Skeletal muscle satellite cell (primary cell): ENCODE results near the genes SNAP91, MRAP2 and SLC35A1.

DNA sequence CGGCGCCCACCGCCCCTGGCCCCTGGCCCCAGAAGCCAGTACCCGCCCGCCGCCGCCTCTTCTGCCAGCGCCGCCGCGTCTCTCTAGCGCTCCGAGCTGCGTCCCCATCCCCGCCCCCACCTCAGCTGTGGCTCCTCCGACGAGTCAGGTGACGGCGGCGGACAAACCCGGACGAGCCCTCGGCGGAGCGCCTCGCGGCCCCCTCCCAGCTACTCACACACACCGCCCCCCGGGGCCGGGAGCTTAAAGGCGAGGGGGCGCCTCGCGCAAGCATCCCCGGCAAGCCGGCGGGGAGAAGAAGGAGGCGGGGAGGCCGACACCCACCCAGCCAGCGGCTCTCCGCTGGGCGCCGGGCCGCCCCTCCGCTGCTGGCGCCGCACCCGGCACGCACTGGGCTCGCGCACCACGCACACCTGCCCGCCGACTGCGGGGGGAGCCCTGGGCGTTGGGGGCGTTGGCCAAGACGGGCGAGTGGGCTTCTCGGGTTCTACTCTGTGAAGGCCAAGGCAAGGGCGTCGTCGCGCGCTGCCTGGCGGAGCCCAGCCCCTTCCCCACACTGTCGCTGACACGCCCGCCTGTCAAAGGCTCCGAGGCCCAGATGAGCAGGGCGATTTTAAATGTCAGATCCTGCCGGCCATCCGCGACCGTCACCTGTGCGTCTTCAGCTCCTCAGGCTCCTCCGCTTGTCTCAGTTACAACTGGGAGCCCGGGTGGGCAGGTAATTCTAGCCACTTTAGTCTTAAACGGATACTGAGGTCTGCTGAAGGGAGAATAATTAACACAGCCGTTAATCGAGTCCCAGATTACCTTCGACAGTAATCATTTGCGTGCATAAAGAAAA is at the start of gene SNAP91:
Gene SNAP91, minus strand, starts transcription at position 100 of the 841 bp plus-strand sequence.
- CAGE, long polyA plus RNA: no peak

DNA sequence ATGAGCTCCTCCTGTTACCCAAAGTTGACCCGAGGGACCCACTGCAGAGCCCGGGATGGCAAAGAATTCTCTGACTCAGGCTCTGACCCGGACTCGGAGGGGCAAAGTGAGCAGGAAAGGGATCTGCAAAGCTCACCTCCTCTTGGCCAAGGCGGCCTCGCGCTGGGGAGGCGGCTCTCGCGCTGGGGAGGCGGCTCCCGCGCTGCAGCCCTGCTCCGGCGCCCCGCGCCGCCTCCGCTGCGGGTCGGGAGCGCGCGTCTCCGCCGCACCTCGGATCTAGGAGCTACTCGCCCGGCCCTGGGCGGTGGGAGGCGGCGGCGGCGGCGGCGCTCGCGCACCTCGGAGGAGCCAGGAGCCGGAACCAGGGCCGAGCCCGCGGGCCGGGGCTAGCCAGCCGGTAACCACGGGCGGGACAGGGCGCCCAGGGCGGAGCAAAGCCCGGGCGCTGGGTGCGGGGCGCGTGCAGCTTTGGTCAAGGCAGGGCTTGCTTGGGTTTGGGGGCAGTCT is at the start of gene MRAP2:
Gene MRAP2, plus strand, starts transcription at position 286 of the 507 bp plus-strand sequence.
- CAGE, long polyA plus RNA: no peak

DNA sequence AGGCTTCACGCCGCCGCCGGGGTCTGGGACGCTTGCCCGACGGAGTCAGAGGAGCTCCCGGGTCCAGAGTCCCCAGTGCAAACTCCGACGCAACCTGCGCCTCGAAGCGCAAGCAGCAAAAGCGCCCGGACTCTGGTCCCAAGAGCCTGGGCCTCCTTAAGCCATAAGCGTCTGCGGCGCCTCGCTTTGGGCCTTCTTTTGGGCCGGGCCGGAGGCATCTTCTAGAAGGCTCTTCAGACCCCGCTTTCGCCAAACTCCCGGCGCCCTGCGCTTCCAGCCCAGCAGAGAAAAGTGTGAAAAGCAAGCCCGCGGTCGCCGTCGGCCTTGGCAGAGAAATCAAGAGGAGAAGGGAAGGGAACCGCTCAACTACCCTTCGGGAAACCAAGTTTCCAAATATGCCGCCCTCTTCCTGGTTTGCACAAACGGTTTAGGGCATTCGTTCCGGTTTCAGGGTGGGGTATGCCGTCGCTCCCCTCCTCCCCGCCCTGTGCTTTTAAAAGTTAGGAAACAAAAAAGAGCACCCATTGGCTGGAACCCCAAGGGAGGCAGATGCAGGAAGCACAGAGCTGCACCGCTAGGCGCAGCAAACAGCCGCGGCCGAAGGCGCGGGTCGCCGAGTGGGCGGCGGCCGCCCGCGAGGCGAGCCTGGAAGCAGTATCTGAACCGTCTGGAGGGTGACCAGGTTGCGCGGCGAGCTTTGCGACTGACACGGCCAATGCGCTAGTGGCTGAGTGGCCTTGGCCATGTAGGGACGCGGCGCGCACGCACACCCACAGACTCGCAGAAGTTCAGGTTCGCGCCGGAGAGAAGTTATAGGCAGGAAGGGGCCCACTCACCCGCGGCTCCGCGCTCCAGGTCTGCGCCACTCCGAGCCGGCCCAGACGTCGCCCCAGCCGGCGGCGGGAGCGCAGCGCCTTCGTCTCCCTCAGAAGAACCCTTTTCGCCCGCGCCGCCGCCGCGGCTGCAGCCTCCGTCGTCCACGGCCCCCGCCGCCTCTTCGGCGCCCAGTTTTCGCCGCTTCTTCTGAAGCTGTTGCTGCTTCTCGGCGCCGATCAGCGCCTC is 1.0 kb downstream of the TBX18 start:
- CAGE, long polyA plus RNA: start-site peak on the minus strand centred at position 400 of the sequence, 64 bp wide, 37 and 36 reads in 2 replicates

GRCh38 chr6:85642547-85642661 is 282 bp downstream of the SYNCRIP start:
- CAGE, long polyA plus RNA: no peak

DNA sequence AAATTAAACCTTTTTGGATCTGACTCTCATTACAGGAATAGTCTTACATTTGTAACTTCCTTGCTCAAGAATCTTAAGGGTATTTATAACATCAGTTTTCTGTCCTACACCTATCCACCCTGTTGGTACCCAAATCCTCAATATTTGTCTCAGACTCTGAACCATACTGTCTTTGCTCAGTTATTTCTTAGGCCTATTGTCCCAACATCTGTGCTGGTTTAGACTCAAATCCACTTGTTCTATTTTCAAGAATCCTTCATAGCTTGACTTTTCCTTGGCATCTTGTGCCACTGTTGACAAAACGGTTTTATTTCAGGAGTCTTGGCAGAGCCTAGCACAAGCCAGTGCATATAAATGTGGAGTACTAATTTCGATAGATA is 33.1 kb upstream of the SYNCRIP start:
- CAGE, long polyA plus RNA: no peak

- CAGE, long polyA plus RNA: no peak
Observed at GRCh38 chr6:87154479-87154776, 937 bp upstream of the ZNF292 start.

DNA sequence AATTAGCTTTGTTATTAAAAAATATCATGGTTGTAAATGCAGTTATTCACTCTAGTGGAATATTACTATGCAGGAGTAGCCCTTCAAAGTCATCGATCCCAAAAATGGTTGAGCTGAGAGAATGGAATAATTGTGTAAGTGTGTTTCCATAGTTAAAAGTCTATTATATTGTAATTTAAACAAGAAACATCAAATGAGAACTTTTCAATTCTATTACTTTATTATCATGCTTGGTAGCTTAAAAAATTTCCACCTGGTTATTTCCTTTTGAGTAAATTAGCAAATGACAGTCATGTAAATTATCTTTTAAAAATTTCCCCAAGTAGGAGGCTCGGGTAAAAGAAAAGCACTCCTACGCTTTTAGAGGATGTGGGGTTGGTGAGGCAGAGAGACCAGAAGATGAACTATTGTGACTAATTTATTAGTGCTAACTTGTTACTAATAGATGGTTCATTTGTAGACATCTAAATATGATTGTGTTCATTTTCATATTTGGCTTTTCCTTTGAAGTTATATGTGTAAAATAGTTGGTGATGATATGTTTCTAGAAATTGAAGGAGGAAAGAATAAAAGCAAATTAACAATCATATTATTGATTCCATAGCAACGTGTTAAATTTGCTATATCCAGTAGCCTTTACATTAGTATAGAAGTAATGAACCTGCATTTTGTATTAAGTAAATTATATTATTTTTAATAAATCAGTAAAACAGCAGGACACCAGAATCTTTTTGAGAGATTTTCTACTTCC is 26.9 kb downstream of the ZNF292 start:
- CAGE, long polyA plus RNA: no peak

- CAGE, long polyA plus RNA: no peak
Observed at GRCh38 chr6:87212988-87213889, 57.9 kb downstream of the ZNF292 start.

DNA sequence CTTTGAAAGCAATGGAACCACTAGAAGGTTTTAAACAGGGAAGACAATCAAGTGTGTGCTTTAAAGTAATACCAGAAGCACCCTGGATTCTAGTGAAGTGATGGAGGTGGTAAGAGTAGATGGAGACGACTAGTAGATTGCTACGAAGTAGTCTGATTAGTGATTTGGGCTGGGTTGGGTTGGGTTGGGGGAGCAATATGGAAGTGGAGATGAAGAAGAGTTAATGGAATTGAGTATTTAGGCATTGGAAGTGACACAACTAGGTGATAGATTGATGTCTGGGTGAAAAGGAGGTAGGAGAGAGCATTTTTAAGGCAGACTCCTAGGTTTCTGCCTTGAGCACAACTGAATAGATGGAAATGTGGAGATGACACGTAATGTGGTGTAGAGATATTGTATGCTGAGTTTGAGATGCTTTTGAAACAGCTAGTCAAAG is 74.4 kb downstream of the ZNF292 start:
- CAGE, long polyA plus RNA: no peak

DNA sequence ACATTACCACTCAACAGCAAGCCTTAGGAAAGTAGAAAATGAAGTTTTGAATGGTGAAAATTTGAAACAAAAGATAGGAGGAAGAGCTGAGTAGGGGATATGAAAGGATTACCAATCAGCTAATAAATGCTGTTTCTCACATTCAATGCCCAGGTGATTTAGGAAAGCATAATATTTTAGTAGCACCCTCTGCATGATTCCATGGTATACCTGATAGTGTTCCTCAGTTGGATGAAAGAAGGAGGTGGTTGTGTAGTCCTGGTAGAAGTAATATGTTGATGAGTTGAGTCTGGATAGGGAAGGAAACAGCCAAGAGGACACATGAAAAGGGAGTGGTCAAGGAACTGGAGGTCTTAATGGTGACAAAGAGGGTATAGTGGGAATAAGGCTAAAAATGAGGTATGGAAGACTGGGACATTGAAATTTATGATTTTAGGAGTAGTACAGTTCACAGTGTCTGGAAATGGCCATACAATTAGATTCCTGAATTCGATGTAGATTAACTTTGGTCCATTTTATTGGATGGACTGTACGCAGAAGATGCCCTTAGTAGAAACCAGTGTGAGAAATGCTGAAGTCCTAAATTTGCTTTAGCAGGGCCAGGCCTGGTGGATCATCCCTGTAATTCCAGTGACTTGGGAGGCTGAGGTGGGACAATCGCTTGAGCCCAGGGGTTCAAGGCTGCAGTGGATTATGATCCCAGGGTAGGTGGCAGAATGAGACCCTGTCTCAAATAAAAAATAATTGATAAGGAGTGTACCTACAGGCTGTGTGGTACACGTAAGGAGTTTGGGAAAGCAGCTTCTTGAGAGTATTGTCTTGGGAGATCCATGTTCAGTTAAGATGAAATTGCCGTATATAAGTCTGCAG is 49.3 kb upstream of the SMIM8 start:
- CAGE, long polyA plus RNA: no peak

DNA sequence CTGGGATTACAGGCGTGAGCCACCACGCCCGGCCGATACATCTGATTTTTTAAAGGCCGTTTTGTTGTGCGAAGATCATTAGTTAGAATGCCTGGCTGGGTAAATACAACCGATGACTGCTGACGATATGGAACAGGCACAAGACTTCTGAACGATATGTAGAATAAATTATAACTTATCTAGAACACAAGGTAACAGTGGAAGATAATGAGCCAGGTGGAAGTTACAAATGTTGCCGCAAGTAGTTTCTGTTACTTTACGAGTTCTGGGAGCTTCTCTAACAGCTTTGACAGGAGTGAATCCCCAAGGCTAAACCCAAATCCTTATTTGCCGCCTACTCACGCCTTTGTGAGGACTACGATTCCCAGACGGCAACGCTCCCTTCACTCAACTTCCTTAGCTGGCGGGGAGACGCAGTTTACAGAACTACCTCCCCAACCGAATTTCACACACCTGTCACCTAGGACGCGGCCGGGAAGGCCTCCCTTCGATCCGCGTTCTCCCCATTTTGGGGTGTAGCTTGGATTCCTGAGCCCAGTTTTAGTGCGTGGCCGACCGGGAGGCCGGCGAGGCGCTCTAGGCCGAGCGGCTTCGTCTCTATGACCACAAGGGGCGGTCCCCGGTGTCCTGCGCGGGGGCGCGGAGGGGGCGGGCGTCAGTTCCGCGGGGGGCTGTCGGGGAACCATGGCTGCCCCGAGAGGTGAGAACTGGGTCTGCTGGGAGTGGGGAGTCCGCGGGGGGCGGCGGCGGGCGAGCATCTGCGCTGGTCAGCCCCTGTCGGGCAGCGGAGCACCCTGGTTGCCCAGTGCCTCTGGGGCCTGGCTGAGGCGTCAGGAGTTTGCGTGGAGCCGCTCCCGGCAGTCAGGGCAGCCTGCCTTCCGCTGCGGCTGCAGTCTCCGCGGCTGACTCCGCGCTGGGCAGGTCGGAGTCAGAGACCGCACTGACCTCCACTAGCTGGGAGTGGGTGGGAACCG is at the start of gene SLC35A1:
Gene SLC35A1, plus strand, starts transcription at position 655 of the 974 bp plus-strand sequence.
- CAGE, long polyA plus RNA: start-site peak on the plus strand centred at position 678 of the sequence, 9 bp wide, 30 and 29 reads in 2 replicates

DNA sequence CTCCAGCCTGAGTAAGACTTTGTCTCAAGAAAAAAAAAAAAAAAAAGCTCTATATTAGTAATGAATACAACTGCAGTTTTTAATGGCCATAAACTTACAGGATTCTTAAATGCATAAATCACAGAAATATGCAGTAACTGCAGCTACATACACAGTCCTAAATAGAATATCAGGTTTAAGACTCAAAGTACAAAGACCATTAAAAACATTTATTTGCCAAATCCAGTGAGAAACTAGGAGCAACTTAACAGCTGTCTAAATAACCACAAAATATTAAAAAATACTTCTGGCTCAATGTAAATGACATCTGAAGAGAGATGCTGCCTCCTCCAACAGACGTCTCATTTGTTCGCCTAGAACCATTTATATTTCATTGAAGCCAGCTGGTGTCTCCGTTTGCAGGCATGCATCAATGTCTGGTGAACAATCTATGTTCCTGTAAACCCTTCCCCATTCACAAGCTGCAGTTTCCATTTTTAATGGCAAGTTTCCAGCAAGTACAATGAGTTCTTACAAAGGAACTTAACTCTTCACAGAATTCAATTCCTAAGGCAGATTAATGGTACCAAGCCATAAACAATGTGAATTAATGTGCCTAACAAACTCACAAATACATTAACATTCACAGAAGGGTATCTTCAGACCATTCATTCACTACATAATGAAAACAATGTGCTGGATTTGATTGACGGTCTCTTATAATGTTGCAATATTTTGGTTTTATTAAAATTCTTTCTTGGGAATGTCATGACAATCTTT is 4.6 kb downstream of the AKIRIN2 start:
- CAGE, long polyA plus RNA: no peak

DNA sequence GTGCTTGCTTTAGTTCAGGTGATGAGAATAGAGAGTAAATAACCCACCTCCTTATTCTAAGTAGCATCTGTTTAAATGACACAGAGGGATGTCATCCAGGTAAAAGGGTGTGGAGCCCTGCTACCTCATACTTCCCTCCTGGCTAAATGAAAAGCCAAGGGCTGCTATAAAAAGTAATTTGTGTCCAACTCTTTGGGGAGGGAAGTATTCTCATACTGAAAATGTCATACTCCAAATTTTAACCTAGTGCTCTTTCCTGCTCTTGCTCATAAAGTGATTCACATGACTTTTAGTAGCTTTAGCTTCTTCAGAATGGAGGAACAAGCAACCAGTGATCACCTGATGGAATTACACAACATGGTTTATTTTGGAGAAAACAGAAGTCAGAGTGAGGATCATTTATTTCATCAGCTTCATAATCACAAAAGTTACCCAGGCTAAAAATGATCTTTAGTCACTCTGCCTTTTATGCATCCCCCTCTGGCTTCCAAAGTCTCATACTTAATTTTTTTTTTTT is 30.3 kb upstream of the AKIRIN2 start:
- CAGE, long polyA plus RNA: no peak

GRCh38 chr6:87831847-87832875 is 130.1 kb upstream of the AKIRIN2 start:
- CAGE, long polyA plus RNA: no peak

- CAGE, long polyA plus RNA: no peak
Observed at GRCh38 chr6:87922573-87923572, 124.8 kb upstream of the SPACA1 start.

DNA sequence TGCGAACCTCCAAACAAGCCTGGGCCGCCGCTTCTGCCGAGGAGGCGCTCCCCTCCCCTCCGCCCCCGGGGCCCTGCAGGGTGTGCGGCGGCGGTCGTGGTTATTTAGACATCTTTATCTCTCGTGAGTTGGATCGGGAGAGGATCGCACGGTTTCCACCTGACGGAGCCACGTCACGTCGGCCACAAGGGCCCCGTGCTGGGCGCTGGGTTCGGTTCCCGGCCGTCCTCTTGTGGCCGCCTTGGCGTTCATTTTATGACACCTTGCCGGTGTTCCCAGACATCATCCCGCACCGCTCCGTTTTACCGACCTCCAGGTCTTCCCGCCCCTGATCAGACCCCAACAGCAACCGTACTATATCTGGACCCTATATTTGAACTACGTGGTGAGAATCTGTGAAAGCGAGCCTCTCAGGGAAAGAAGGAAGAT is 1.3 kb upstream of the CNR1 start:
- CAGE, long polyA plus RNA: no peak

- CAGE, long polyA plus RNA: no peak
Observed at GRCh38 chr6:88527254-88527638, 361.1 kb upstream of the CNR1 start.

DNA sequence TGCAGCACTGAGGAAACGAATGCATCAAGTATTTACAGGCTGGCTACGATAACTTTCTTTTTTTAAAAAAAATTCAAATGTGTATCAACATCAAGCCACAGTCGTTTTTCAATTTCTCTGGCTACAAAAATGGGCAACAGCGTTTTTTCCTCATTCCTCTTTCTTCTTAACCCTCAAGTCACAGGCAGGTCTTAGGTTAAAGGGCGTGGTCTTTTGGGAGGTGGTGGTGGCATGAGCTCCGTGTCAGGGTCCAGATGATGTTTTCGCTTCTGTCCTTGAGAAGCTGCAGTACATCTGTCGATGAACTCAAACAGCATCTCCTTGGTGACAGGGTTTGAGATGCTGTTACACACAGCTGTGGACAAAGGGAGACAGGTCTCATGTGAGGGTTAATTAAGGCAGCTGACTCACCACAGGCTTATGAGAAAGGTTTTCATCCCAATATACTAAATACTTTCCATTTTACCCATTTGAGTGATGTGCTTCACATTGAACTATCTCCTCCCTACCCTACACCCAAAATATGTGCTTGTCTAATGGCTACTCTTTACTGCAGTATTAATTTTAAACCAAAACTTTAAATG is 350.8 kb downstream of the RNGTT start:
- CAGE, long polyA plus RNA: no peak

DNA sequence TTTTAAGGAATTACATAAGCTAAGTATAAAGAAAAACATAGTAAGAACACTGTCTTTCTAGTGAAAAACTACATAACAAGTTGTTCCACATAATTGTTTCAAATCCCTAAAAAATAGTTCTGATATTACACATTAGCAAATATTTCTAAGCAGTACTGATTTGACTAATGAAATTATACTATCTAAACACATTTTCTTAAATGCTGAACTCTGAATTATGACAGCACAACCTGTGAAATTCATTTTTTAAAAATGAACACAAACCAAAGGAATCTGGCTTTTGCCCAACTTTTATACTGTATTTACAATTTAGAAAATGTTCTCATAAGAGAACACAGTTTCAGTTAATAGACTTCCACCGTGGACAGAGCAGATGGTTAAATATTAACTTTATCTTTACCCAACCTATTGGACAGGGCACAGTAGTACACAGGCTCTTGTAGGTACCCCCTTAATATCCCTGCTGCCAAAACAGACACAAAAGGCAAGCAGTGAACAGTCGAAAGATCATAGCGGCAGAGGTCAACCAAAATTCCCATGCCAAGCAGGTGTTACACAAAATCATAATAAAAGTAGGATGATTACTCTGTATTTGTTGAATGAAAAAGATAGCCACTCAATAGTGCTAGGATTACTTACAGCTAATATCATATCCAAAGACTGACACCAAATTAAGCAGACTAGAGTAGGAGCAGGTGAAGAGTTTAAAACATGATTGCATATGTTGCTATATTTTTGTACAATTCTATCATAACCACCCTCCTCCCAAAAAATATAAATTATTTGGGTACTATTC is 122.5 kb downstream of the RNGTT start:
- CAGE, long polyA plus RNA: no peak

GRCh38 chr6:89021638-89022146 is 58.3 kb upstream of the RNGTT start:
- CAGE, long polyA plus RNA: no peak